ENCODE measurements around the genes SPPL2A and TNFAIP8L3.

GRCh38 chr15:50184895-50185408 is 3.0 kb downstream of the SLC27A2 start:
- PRO-cap, result no peak

DNA sequence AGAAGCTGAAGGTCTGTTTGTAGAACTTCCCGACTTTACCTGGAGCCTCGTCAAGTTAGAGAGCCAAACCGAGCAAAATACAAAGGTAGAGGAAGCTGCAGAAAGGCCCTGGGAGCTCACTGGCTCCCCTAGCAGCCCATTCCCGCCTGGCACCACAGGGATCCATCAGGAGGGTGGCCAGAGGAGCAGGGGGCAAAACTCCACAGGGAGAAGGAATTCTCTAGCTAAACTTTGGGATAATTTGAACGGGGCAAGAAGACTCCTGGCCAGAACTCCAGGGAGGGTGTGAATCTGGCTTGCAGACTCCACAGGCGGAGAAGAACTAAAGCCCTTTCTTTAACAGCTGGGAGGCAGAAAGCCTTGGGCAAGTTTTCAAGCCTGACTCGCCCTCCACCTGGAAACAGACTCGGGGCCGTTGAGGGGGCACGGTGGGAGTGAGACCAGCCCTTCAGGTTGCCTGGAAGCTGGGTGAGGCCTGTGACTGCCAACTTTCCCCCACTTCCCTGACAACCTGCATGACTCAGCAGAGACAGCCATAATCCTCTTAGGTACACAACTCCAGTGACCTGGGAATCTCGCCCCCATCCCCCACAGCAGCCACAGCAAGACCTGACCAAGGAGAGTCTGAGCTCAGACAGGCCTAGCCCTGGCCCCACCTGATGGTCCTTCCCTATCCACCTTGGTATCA is 28.5 kb downstream of the SLC27A2 start:
- PRO-cap, result no peak

DNA sequence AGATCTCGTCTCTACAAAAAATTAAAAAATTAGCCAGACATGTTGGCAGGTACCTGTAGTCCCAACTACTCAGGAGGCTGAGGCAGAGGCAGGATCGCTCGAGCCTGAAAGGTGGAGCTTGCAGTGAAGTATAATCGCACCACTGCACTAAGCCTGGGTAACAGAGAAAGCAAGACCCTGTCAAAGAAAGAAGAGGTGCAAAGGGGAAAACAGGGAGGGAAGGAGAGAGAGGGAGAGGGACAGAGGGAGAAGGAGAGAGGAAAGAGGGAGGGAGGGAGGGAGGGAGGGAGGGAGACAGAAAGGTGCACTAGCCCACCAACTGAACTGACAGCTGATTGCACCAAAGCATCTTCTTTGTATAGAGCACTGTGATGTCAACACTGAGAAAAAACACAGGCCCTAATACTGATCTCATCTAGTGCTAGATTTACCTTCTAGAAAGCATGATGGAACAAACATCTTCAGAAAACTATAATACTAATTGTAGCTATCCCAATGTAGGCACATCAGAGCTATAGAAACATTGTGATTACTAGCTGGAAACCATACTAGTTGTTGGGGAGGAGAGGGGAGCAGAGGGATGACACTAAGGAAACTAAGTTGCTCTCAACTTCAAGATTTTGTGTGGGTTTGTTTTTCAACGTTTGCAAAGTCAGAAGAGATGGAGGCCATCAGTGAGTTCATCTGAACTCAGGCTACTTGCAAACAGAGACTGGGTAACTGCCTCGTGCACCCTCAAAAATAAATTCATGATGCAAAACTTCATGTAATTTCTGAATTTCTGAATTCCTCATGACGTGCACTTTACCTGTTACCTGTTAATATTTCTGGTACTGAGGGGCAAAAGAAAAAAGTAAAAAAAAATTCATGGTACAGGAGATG is 3.4 kb downstream of the GABPB1 start:
- PRO-cap, result no peak

DNA sequence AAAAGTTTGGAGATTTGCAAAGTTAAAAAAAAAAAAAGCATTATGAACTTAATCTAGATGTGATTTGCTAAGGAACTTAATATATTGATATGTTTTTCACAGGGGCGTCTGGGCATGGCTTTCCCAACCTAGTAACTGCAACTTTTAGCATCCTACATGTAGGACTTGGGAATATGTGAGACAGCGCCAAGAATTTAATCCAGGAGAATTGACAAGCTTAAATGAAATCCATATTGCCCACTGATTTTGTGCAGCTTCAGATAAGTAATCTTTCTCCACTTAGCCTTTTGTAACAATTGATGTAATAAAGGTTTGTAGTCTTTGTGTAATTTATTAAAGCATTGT is 972 bp upstream of the GABPB1 start:
- PRO-cap, result no peak

GRCh38 chr15:50685671-50686469 is 727 bp downstream of the TRPM7 start:
- PRO-cap, result no peak

GRCh38 chr15:50765074-50766346 is at the start of gene SPPL2A:
TSS of gene SPPL2A (minus strand) at chr15:50765706.
- PRO-cap, result bidirectional peak, plus-strand start at chr15:50765350, minus-strand start at chr15:50765391; bidirectional peak, plus-strand start at chr15:50765735, minus-strand start at chr15:50765666; unidirectional peak, minus-strand start at chr15:50765948

- PRO-cap, result no peak
Observed at GRCh38 chr15:51036885-51037979, 57.5 kb downstream of the TNFAIP8L3 start.

DNA sequence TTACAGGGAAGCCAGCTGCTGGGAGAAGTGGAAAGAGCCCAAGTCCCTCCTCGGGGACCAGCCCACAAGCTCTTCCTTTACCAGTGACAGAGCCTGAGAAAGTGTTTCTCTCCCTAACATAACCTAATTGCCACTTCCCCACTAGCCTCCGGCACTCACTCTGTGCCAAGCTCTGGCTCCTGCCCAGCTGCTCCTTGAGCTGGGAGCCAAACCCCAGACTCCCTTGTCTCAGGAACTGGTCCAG is 42.9 kb downstream of the TNFAIP8L3 start:
- PRO-cap, result no peak

DNA sequence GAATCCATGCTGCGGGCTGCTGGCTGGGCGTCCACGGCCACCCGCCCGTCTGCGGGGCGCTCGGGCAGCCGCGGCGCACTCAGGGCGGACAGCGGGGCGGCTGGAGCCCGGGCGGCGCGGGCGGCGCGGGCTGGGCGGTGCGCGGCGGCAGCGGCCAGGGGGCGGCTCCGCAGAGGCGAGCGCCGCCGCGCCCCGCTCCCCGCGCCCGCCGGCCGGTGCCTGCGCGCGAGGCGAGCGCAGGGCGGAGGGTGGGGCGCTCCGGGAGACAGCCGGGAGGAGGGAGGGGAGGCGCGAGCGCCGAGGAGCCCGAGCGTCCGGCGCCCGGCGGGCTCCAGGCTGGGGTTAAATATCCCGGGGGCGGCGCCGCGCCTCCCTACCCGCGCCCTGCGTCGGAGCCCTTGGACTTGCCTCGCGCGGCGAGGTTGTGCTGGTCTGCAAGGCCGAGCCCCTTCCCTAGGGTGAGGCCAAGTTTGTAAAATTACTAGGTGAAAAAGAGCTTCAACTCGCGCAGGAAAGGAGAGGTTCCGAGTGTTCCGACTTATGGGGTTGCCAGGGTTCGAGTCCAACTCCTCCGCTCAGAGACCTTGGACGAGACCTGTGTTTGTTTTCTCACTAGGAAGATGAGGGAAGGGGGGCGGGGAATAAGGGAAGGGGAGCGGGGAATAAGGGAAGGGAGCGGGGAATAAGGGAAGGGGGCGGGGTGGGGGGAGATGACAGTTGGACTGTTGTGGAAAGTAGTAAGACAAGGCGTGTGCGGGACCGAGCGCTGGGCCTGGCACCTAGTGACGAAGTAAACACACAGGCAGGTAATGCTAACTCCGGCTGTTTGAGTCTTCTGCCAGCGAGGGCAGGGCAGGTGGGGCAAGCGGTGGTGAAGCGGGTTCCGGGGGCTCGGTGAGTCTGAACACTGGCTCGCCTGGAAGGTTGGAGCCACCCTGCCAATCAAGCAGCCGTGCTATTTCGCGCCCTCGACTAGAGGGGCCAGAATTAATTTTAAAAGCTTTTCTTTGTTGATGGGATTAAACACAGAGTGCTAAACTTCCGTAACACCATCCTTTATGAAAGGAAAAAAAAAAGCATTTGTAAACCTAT is at the start of gene TNFAIP8L3:
TNFAIP8L3 (minus strand) TSS at position 319 of the 1,092 bp plus-strand sequence.
- PRO-cap, result bidirectional peak, plus-strand start at position 275 of the sequence, minus-strand start at position 217 of the sequence

DNA sequence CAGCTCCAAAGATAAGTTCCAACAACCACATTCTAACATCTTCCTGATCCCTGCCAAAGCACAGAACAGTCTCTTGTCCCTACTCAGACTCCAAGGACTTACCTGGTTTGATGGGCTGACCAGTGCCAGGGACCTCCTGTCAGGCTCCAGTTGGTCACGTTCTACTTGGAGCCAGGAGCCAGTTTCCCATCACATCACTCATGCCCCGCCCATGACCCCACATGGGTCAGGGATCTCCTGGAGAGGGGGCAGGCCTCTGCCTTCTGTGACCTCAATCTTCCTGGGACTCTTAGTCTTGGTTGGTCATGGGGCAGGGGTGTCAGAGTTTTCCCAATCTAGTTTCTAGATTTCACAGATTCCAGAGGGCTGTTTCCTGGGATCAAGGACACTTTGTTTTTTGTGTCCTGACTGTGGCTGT is 20.1 kb downstream of the CYP19A1 start:
- PRO-cap, result no peak

DNA sequence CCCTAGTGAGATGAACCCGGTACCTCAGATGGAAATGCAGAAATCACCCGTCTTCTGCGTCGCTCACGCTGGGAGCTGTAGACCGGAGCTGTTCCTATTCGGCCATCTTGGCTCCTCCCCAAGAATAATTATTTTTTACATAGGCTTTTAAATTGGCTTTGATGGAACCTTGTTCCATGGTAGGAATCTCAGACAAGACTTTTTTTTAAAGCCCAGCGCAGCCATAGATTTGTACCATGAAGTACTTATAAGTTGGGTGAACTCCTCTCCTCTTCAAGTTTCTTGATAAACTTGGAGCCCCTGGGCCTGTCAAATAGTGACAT is 81.6 kb downstream of the GLDN start:
- PRO-cap, result no peak

- PRO-cap, result no peak
Observed at GRCh38 chr15:51538201-51538675, 84.3 kb downstream of the DMXL2 start.

DNA sequence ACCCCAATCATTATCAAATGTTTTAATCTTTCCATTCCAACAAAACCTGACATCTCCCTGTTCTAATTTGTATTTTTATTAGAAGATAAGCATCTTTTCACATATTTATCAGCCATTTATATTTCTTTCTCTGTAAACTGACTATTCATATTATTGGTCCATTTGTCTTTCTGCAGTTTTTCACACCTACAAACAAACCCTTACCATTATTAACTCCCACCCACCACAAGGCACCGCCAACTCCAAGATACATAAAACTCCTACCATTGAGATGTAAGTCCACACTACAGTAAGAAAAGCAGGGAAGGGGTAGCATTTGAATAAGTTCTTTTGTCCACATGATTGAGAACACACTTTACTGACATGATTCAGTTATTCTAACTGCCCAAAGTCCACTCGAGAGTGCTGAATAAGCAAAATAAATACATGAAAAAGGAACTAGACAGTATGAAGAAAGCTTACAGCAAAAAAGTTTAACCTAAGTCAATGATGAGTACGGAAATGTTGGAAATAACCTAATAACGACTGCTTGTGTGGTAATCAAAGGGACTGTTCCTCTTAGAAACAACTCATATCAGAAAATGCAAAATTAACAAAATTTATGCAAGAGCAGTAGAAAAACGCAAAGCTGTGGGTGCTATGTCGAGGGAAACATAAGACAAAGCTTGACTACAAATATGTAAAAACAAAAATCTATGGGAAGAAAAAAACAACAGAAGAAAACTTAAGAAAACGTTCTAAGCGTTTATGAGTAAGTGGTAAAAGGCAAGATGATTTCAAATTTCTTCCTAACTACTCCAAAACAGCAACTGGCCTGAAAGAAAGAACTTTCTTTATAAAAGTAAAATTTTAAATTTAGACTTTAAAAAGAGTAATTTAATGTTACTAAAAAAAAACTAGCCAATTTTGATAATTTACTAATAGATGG is 36.6 kb downstream of the DMXL2 start:
- PRO-cap, result no peak

GRCh38 chr15:51866500-51867077 is 37.1 kb downstream of the TMOD3 start:
- PRO-cap, result no peak

DNA sequence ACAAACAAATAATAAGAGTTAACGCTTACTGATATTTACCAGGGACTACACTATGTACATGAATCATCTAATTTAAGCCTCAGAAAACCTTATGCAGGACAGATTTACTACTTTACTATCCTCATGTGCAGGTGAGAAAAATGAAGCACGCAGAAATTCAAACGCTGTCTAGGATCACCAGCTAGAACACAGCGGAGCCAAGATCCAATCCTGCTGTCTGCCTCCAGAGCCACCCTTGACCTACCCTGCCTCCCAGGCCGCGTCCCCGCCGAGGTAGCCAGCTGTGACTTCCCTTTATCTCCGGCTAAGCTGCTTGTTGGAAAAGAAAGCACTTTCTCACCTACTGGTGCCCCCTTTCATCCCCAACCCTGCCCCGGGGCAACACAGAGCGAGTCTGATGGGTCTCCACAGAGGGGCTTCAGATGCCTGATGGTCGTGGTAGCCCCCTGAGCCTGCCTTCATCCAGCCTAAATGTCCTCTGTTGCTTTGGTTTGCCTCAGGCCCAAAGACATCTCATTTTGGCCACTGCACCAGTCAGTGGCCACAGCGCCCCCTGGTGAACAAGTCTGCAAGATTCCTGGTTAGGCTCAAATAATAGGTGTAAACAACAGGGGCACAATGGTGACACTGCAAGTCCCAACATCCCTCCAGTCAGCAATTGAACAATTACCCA is 27.0 kb upstream of the BCL2L10 start:
- PRO-cap, result no peak

DNA sequence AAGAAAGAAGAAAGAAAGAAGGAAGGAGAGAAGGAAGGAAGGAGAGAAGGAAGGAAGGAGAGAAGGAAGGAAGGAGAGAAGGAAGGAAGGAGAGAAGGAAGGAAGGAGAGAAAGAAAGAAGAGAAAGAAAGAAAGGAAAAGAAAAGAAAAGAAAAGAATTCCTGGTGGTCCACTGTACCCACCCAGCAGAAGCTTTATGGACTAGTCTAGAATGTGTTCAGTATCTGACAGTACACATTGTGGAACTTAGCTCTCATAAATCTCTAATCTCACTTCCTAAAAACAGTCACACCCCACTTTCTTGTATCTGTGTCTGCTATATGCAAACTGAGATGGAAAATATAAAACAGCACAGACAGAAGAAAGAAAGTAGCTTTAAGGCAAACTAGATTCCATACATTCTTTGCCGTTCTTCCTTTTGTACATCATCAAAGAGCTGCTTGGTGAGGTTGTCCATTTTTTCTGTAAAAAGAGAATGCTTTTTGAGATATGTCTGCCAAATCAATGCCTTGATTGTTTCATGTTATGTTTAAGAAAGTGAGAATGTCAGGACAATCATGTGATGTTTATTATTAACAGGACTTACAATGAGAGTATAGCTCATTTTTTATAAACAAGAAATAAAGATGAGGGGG is 41.1 kb upstream of the GNB5 start:
- PRO-cap, result no peak

- PRO-cap, result no peak
Observed at GRCh38 chr15:52237429-52237788, 46.2 kb upstream of the GNB5 start.

DNA sequence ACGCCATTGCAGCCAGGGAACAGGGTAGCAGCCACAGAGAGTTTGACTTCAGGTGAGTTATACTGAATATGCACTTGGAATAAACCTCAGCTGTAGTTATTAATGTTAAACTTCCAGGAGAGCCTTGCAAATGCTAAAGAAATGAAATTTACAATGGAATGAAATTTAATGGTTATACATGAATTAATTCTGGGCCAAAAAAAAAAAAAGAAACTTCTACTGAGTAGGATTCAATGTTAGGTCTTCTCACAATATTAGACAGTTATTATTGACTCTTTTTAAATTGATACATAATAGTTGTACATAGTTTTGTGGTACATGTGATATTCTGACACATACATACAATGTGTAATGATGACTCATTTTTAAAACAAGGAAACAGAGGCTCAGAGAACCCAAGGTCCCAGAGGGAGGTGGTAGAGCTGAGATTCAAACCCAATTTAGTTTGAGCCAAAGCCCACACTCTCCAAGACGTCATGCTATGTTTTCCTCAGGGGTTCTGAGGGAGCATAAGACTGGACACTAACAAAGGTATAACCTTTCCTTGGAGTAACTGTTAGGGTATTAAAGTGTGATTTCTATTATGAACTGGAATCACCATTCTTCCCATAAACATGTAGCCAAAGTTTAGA is 40.7 kb downstream of the MYO5C start:
- PRO-cap, result no peak

GRCh38 chr15:52257555-52258268 is 37.9 kb downstream of the MYO5C start:
- PRO-cap, result no peak

DNA sequence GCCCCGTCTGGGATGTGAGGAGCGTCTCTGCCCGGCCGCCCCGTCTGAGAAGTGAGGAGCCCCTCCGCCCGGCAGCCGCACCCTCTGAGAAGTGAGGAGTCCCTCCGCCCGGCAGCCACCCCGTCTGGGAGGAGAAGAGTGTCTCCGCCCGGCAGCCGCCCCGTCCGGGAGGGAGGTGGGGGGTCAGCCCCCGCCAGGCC is 9.7 kb downstream of the MYO5C start:
- PRO-cap, result no peak

All from aorta (tissue), 1 donor.